Mesenchymal stem cell of the bone marrow (primary cell): ENCODE data around the gene TBX20.

- CAGE, long polyA plus RNA: no peak
These were observed 49.3 kb upstream of the ITPRID1 start for GRCh38 chr7:31464592-31465032.

- CAGE, long polyA plus RNA: no peak
These were observed 129.0 kb downstream of the PPP1R17 start for GRCh38 chr7:31815900-31816498.

DNA sequence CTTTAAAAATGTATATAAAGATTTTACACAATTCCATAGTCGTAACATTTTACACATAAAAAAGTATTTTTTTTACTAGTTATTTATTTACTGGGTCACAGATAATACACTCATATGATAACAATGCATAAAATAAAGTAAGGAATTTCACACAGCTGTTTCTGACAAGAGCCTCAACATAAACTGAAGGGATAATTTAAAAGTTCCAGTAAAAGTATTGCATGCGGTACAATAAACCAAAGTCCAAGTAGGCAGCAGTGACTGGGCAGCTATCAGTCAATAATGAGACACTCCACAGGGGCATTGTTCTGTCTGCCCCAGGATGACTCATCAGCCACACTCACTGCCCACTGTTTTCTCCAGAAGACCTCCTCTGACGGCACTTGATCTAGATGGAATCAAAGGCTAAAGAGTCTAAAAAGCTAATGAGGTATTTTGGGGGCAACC lies 174.8 kb downstream of the AVL9 start:
- CAGE, long polyA plus RNA: no peak

- CAGE, long polyA plus RNA: no peak
These were observed 1.1 kb downstream of the KBTBD2 start for GRCh38 chr7:32890406-32890837.

GRCh38 chr7:32892956-32893259 lies 1.3 kb upstream of the KBTBD2 start:
- CAGE, long polyA plus RNA: no peak

DNA sequence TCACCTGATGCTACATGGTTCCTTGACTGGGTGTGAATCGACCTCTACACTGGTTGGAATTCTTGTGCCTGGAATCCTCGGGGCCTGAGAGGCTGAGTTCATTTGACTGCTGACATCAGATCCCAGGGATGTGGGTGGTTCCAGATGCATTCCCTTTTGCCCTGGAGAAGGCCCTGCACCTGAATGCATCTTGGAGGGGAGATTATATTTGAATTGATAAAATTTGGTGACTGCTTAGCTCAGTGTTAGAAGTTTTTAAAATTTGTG lies 35.6 kb downstream of the FKBP9 start:
- CAGE, long polyA plus RNA: no peak

DNA sequence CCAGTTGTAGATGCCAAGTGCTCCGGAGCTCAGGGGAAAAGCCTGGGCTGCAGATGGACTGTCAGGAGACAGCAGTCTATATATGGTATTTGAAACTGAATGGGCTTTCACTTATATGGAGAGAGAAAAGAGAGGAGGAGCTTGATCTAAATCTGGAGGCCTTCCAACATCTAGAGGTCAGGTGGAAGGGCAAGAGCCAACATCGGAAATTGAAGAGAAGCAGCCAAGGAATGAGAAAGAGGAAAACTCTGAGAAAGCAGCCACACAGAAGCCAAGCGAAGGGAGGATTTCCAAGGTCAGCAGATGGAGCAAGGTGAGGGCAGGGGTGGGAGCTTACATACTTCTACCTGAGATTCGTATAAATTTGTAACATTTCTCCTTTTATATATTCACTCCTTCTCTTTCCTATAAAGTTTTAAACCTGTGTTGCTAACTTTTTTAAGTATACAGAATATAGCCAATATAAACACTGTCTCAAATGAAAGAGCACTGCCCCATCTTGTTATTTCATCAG lies 350.6 kb upstream of the BMPER start:
- CAGE, long polyA plus RNA: no peak

- CAGE, long polyA plus RNA: no peak
These were observed 182.7 kb upstream of the BMPER start for GRCh38 chr7:33722327-33723255.

GRCh38 chr7:34757917-34758640 lies 100.1 kb downstream of the NPSR1 start:
- CAGE, long polyA plus RNA: no peak

- CAGE, long polyA plus RNA: no peak
These were observed 25.1 kb downstream of the DPY19L1 start for GRCh38 chr7:35012092-35012694.

DNA sequence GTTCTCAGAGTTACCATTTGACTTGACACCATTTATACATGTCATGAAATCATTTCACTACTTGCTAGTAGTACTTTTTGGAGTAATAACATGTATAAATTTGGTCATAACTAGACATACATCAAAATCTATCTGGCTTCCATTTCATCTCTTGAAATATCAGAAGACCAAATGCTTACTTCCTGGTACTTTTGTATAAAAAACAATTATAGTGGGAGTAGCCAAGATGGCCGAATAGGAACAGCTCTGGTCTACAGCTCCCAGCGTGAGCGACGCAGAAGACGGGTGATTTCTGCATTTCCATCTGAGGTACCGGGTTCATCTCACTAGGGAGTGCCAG lies 55.4 kb upstream of the DPY19L1 start:
- CAGE, long polyA plus RNA: no peak

- CAGE, long polyA plus RNA: no peak
These were observed 4.5 kb downstream of the TBX20 start for GRCh38 chr7:35248947-35250316.

- CAGE, long polyA plus RNA: no peak
These were observed at the start of gene TBX20 for GRCh38 chr7:35253483-35254408. TBX20 (minus strand) TSS chr7:35254100.

GRCh38 chr7:35313673-35313882 lies 59.7 kb upstream of the TBX20 start:
- CAGE, long polyA plus RNA: no peak

DNA sequence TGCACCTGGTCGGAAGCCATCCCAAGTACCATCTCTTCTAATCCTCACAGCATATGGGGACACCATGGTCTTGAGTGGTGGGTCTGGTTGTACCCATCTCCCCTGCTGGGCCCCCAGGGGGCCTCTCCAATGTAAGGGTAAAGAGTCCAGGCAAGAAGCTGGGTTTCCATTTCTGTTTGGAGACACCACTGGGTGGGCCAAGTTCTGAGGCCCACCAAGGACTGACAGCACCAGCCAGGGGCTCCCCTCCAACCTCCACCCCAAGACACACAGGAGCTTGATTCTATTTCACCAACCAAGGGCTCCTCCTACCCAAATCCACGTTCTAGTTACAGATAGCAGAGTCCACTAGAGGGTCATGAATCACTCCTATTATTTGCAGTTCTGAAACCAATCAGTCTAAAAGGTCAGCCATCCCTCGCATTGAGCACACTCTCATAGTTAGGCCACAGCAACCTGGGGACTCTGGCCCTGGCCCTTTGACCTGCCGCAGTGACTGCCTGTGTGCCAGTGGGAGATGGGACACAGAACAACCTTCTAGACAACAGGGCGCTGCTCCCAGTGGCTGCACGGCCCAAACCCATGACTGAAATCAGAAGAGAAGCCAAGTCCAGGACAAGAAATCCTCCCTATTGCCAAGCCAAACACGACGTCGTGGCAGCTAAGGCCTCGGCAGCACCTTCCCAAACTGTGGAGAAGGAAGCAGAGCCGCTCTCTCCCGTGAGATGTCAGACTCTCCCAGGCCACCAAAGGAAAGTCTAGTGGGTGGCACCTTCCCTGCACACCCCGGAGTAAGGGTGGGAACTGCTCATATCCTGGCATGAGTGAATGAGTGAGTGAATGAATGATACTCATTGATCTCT lies 158.6 kb downstream of the HERPUD2 start:
- CAGE, long polyA plus RNA: no peak

GRCh38 chr7:35635111-35635676 lies 59.7 kb downstream of the HERPUD2 start:
- CAGE, long polyA plus RNA: no peak

- CAGE, long polyA plus RNA: no peak
These were observed 14.3 kb downstream of the HERPUD2 start for GRCh38 chr7:35680542-35681027.

DNA sequence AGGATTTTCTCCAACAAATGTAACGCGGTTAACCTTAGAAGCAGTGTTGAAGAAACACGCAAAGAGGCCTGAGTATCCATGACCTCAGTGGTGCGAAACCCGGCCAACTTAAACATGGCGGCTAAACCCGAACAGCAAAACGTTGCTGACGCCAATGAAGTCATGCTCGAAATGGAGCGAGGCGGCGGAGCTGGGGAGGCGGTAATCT lies 178 bp upstream of the SEPTIN7 start:
- CAGE, long polyA plus RNA: no peak

- CAGE, long polyA plus RNA: no peak
These were observed 1.2 kb downstream of the SEPTIN7 start for GRCh38 chr7:35802104-35802507.

DNA sequence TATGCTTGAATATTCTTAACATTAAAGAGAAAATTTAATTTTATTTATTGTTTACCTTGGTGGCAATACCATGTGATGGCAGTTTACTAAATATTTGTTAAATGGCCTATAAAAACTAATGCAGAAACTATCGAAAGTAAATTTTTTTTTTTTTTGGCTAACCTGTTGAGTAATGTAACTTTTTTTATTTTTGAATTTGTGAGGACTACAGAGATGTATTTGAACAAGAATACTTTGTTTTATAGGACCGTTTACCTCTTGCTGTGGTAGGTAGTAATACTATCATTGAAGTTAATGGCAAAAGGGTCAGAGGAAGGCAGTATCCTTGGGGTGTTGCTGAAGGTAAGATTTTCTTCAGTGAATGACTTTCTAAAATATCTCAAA lies 82.8 kb downstream of the SEPTIN7 start:
- CAGE, long polyA plus RNA: no peak